Cardiac fibroblast (primary cell): ENCODE data around the gene ZSCAN30.

DNA sequence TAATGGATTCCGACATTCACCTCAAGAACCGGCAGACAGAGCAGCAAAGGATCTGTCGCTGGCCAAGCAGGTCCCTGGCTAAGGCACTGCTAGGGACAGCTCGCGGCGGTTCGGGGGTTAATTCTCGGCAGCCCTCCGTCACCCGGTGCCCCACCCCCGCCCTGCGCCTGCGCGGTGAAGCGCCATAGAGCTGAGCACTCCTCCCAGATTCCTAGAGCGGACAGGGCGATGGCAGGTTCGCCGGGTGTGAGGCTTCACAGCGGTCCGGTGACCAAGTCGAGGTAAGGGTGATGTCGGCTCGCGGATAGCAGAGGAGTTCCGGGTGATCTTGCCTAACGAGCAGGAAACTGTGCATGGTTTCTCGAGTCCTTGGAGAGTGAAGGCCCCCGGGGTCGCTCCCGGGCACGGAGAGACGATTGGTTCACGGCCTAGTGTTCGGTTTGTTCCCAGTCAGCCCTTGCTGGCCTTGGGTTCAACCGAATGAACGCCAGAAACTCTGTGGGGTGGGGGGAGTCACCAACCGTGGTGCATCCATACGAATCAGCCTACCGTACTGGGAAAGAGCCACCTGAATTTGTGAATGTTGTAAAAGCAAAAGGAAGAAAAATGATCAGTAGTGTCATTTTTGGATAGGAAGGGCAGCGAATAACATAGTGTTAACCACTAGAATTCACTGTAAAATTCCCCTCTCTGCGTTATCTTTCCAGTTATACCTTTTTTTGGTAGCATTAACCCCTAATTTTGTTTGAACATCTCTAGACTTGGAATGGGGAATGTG is at the start of gene ZSCAN30:
TSS of gene ZSCAN30 (minus strand) at position 119 of the 778 bp plus-strand sequence.
- RRBS = under 1% methylated on average over 18 of the region's 42 CpGs

- RRBS = no CpG with 5 or more reads among the region's 5 CpGs
Measured at GRCh38 chr18:35334364-35335506, 9.5 kb downstream of the ZNF24 start.

DNA sequence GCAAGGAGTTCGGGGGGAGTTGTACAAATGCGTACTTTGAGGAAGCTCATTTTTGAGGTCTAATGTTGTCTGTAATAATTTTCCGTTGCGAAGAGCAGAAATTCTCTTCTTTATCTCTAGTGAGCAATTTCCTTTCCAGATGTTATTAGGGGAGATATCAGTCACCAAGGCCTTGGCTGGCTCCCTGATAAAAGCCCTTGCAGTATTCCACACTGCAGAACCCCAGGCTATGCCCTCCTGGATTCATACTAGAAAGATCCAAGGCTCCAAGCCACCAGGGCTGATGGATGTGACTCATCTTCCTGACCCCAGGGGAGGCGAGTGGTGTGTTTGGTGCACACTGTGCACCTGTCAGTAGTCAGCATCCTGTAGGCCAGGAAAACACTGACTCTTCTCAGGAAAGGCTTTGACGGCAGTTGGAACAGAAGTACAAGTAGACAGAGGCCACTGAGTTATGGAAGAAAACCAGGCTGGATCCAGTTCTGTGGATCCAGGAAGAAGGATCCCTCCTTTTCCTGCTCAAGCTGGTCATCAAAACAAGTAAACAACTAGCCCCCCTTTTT is 34.6 kb downstream of the INO80C start:
- RRBS = no CpG with 5 or more reads among the region's 6 CpGs

DNA sequence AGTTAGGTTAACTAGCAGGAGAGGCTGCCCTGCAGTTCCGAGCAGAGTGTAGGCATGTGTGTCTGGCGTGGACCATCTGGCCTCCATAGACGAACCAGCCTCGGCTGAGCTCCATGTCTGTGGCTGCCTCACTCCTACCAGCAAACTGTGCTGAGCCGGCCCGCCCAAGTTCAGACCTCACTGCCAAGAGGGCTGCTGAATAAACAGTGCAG is 27.4 kb downstream of the INO80C start:
- RRBS = no CpG with 5 or more reads among the region's 6 CpGs

DNA sequence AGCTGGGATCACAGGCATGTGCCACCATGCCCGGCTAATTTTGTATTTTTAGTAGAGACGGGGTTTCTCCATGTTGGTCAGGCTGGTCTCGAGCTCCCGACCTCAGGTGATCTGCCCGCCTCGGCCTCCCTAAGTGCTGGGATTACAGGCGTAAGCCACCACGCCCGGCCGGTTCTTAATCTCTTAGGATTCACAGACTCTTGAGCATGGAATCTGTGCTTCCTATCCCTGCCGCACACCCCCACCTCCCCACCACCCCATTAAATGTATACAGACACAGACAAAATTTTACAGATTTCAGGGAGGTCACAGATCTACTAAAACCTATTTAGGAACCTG is 732 bp upstream of the INO80C start:
- RRBS = no CpG with 5 or more reads among the region's 11 CpGs

- RRBS = no CpG with 5 or more reads among the region's 2 CpGs
Measured at GRCh38 chr18:36157125-36157780, 27.6 kb downstream of the ELP2 start.

DNA sequence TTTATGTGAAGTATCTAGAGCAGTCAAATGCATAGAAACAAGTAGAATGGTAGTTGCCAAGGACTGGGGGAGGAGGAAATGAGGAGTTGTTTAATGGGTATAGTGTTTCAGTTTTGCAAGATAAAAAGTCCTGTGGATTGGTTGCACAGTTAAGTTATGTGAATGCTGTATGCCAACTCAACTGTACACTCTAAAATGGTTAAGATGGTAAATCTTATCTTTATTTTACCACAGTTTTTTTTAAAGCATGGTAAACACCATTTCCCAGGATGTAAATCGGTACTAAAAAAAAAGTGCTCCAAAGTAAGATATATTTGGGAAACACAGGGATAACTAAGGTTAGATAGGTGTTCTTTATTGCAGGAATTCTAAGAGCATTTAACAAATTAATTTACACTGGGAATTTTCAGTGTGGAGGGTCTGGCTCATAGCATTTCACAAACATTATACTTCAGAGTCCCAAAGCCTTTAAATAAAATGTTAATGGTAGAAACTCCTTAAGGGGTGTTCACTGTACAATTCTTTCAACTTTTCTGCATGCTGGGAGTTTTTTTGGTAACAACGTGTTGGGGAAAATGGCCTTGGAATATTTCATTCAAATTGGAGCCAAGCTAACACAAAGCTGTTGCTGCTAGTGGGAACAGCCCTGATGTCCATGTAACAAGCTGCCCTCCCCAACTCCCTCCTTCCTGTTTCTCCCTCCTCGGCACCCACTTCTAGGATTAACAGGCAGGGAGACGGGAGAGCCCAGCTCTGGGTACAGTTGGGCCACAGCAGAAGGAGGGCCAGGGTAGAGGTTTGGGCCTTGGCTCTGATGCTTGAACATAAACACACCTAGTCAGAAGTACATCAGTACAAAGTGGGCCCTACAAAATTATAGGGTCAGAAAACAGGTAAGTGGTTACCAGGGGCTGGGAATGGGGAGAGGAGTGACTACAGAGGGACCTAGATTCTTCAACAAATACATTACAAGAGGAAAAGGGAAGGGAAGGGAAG is 9.6 kb upstream of the MOCOS start:
- RRBS = no CpG with 5 or more reads among the region's 4 CpGs

GRCh38 chr18:36187611-36188660 is 639 bp downstream of the MOCOS start:
- RRBS = 22% methylated on average over 20 of the region's 65 CpGs

DNA sequence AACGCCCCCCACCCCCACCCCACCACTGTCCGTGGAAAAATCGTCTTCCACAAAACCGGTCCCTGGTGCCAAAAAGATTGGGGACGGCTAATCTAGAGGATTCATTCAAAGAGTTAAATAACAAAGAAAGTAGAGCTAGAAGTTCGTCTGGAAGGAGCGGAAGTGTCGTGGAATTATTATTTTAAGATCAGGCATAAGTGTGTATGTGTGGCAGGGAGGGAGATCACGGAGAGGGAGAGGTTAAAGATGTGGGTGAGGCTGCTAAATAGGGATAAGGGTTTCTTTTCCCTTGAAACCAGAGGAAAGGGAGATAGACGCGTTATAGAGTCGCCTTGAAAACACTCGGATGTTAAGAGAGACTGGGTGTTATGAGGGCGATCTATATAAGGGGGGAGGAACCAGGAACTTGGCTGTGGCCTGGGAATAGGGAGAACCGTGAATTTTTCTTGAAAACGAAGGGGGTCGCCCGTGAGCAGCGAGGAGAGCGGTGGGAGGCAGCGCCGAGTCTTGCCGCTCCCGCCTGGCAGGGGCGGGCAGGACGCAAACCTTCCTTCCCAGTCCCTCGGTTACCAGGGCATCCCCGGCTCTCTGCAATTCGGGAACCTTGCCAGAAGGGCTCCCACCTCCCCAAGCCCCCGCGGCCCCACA is 1.1 kb upstream of the FHOD3 start:
- RRBS = no CpG with 5 or more reads among the region's 31 CpGs

DNA sequence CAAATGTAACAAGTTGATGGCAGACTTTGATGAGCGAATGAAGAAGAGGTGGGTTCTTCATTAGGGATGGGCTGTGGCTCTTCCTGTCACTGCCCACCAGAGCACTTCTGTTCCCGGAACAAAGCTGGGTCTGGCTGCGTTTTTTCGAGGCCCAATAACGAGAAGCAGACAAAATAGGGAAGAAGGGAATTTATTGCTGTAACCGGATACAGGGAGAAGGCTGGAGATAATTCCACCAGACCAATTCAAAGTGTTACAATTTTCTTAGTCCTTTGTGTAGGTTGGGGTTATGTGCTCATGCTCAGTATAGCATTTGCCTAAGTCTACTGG is 84.7 kb downstream of the FHOD3 start:
- RRBS = 52% methylated on average over 3 of the region's 6 CpGs

DNA sequence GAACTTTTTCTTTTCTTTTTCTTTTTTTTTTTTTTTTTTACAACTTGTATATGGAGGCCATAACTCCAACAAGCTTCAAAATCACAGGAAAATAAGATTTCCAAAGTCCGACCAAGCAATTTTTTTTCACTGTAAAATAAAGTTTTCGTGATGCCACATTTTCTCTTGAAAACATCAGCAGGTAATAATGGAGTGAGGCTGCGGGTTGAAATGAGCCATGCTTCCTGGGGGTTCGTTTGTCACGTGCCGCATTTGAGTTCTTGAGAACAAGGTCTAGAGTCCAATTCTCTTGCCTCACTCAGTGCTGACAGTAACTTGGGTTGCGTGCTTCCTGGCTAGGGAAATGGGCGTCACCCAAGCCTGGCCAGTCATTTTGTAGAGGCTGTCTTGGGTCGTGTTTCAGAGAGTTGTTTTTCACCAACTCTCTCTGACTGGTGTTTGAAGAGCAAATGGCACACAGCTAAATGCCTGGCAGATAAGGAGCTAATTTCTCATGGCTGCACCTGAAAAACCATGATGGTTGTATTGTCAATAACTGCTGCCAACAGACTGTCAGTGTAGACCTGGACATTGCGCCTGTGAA is 195.8 kb downstream of the FHOD3 start:
- RRBS = no CpG with 5 or more reads among the region's 10 CpGs

DNA sequence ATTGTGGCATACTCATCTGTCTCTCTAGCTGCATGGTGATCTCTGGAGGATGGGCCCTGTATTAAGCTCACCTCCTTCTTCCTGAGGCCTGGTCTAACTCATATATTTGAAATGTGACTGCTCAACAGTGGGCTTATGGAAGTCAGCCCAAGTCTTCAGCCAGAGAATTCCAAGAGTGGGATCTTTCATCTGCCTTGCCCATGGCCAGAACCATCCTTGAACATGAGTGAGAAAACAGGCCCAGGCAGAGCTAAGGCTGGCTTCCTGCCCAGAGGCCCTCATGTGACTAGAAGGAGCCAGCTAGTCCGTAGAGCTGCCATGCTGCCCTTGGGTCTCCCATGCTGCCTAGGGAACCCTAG is 203.5 kb downstream of the FHOD3 start:
- RRBS = no CpG with 5 or more reads among the region's 1 CpG

DNA sequence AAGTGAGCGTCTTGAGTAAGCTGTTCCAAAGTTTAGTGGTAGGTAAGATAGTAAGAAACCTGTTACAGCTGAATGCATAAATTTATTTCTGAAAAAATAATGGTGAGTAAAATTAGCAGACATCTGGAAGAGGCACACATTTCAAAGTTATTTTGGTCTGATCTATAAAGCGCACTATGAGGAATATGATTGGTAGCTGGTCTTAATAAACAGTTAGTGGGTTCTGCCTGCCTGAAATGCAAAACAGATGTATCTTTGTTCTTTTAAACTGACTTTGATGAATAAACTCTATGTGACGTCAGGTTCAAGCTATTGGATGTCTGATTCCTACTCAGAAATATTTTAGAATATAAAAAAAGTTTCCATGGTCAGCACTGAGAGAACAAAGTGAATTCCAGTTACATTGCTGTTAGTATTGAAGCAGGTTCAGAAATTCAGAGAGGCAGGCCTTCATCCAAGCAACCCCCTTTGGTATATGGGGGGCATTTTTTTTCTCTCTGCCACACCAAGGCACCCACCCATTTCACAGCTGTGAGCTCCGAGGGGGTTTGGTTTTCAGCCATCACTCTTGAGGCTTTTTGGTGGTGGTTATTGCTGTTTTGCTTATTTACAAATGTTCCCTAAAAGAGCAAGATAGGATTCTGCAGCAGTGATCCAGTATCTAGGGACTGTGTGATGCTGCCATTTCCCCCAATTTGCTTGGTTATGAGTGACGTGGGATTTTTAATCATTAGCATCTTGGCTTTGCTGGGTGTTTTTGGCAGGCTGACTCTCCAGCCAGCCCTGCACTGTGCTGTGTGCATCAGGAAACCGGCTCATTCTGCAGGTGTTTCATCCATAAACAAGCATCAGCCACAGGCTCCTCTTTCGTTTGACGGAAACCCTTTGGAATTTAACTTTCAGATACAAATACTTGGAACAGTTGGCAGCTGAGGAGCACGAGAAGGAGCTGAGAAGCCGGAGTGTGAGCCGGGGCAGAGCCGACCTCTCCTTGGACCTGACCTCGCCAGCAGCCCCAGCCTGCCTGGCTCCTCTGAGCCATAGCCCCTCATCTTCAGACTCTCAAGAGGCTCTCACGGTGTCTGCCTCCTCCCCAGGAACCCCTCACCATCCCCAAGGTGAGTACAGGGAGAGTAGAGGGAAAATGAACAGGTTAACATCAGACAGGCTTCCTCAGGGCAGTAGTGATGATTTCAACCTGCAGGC is 136.1 kb downstream of the TPGS2 start:
- RRBS = no CpG with 5 or more reads among the region's 14 CpGs

GRCh38 chr18:36814750-36815494 is 13.9 kb downstream of the TPGS2 start:
- RRBS = no CpG with 5 or more reads among the region's 2 CpGs

DNA sequence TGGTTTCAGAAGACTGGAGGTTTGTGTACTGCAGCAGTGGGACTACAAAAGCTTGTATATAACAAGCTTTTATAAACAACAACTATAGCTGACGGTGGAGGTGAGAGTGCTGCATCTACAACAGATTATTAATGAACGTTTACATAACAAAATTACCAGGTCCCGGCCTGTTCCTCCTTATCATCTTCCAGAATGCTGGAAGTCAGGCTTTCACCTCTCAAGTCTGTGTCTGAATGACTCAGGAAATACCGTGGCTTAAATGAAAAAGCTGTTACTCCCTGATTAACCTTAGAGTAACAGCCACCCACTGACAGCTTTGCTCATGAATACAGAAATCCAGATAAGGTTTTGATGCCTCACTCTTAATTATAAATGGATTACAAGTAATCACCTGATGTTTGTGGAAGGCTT is 885.2 kb upstream of the CELF4 start:
- RRBS = no CpG with 5 or more reads among the region's 4 CpGs

DNA sequence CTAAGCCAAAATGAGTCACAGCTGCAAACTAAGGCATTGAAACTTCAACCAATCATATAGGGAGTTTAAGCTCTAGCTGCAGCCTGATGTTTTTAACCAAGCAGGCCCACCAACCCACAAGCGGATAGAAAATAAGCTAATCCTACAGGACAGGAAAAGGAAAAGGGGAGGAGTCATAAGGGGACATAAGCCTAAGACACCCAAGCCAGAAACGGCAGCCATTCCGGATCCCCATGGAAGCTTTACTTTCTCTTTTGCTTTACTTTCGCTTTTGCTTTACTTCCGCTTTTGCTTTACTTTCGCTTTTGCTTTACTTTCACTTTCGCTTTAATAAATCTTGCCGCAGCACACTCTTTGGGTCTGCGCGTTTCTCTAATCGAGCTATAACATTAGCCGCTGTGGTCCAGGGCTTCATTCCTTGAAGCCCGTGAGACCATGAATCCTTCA is 1375.6 kb upstream of the CELF4 start:
- RRBS = no CpG with 5 or more reads among the region's 13 CpGs

GRCh38 chr18:39086254-39086617 is 1520.6 kb upstream of the CELF4 start:
- RRBS = no CpG with 5 or more reads among the region's 1 CpG

GRCh38 chr18:39800162-39800490 is 2154.9 kb upstream of the PIK3C3 start:
- RRBS = no CpG with 5 or more reads among the region's 6 CpGs